Vagina (tissue), 1 donor: ENCODE measurements around the genes H2AZ2 and TNS3.

- PRO-cap = no peak
- RAMPAGE, long total RNA = no peak
Observed at GRCh38 chr7:44639589-44640312, 33.3 kb downstream of the OGDH start.

- PRO-cap = no peak
- RAMPAGE, long total RNA = no peak
Observed at GRCh38 chr7:44695560-44695884, 53.1 kb upstream of the ZMIZ2 start.

DNA sequence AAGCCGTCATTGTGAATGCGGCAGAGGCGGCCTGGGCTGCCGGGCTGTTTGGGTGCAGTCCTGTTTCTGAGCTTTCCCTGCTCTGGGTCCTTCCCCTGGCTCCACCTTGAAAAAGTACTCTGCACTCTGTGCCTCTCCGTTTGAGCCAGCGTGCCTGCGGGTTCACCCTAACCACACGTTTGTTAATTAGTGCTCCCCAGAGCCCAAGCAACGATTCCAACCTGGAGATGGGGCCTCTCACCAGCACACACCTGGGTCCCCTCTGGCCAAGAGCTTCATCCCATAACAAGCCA, 39.5 kb upstream of the ZMIZ2 start:
- PRO-cap = no peak
- RAMPAGE, long total RNA = no peak

- PRO-cap = no peak
- RAMPAGE, long total RNA = no peak
Observed at GRCh38 chr7:44735356-44735774, 13.3 kb upstream of the ZMIZ2 start.

GRCh38 chr7:44820831-44821067, 24.3 kb downstream of the PPIA start:
- PRO-cap = no peak
- RAMPAGE, long total RNA = no peak

GRCh38 chr7:44847107-44848250, at the start of gene H2AZ2:
TSS of gene H2AZ2 (minus strand) at chr7:44848087.
- PRO-cap = unidirectional peak, plus-strand start at chr7:44847612; unidirectional peak, minus-strand start at chr7:44847733; bidirectional peak, plus-strand start at chr7:44848484, minus-strand start at chr7:44848080
- RAMPAGE, long total RNA = no peak

DNA sequence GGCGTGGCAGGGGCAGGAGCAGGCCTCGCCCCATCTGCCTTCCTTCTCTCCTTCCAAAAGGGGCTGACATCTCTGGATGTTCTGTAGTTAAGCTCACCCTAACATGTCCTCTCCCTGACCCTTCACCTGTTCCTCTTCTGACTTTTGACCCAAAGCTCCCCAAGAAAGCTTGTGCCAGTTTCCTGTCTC, 11.9 kb downstream of the MYO1G start:
- PRO-cap = no peak
- RAMPAGE, long total RNA = no peak

DNA sequence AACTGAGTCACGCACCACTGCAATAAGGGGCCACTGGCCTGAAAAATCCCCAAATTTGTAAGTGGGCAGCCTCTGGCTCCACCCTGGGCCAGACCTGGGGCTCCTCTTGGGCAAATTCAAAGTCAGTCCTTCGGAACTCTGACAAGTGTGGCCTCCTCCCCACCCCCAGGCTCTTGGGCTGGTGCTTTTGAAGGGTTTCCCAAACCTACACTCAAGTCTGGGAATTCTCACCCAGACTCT, 1.5 kb upstream of the MYO1G start:
- PRO-cap = no peak
- RAMPAGE, long total RNA = no peak

DNA sequence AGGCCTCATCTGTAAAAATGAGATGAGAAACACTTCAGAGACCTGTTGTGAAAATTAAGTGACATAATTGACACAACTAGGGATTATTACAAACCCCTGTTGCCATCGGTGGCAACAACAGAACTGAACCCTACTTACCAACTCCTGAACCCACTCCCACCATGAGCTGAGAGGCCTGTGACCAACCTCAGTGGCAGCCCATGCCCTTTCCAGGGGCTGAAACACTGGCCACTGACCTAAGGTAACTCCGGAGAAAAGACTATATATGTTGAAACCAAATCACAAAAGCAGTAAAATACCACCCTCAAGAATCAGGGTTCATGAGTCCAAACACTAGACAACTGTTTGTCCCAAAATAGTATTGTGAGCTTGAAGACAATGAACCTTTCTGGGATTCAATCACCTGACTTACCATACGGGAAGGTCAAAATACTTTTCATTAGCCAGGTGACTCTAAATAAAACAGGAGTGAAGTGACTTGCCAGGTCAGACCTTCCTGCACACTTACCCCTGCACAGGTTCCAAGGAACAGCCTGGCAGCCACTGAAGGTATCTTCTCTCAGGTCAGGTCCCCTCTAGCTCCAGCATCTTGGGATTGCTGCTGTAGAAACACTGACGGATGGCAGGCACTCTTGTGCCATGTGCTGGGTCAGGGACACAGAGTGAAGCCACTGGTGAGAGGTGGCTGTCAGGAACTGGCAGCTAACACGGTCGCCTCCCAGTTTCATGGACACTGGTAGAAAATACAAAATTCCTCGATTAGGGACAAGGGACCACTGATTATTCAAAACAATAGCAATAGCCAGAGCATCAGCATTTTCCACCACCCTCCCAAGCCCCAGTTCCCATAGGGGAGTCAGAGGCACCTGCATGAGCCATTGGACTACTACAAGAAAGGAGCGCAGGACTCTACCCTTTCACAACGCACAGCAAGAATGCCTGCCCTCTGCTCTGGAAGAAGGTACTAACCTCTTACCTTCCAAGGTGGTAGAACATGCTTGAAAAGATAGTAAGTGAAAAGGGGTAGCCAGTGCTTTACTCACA, 4.8 kb upstream of the MYO1G start:
- PRO-cap = no peak
- RAMPAGE, long total RNA = no peak

GRCh38 chr7:44984358-44984942, 5.6 kb upstream of the MYO1G start:
- PRO-cap = no peak
- RAMPAGE, long total RNA = no peak

DNA sequence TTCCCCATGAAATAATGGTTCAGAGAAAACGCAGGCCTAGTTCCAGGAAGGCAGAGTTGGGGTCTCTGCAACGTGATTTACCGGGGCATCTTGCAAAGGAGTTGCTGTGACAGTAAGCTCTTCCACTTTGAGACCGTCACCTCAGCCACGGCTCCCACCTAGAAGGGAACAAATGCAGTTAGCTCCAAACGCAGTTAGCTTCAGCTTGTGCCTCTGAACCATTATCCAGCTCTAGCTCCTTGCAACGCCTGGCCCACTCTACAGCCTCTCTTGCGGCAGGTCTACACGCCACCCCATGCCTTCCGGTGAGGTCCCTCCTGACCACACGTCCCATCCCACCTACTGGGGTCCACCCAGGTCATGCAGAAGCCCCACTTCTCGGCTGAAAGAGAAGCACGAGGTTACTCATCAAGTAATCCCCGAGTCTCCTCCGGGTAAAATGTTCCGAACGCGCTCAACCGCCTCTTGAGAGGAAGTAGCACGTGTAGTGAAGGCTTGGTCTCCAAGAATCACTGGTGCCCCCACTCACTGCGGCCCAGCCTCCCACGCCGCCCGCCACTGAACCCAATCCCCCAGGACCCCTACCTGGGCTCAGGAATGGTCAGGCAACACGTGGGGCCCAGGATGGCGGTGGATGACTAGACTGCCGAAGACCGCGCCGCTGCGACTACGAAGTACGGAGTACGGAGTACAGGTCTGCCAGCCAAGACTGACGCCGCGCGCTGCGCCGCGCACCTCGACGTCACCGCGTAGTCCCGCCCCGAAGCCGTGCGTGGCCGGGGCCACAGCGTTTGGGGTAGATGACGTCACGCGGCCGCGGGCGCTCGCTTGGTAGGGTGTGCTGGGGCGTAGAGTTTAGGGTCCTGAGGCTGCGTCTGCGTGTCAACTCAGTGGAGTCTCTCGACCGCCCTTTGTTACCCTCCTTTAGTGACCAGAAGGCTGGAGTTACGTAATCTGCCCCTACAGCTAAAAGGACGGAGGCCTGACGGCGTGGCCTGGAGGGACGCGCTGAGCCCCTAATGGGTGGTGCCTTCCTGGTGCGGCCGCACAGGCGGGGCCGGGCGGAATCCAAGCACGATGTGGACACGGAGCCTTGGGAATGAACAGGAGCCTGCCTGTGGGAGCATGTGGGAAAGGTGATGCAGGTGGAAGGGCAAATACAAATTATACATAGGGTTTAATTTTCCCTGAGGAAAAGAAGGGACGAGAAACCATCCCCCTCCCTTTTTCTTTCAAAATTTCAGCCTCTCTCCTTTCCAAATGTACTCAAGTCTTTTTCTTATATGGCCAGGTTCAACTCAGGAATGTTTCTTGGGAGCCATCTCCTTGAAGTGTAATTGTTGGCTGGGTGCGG, 7.6 kb upstream of the MYO1G start:
- PRO-cap = bidirectional peak, plus-strand start at position 799 of the sequence, minus-strand start at position 711 of the sequence
- RAMPAGE, long total RNA = start-site peak on the minus strand centred at position 688 of the sequence, 47 bp wide, 96 reads

DNA sequence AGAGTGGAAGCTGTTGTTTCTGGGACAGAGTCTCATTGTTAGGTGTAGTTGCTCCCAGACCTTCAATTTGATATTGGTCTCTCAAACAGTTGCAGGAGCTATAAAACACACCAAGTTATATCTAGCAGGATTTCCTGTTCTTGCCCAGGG, 53.3 kb downstream of the RAMP3 start:
- PRO-cap = unidirectional peak, minus-strand start at position 75 of the sequence
- RAMPAGE, long total RNA = no peak

DNA sequence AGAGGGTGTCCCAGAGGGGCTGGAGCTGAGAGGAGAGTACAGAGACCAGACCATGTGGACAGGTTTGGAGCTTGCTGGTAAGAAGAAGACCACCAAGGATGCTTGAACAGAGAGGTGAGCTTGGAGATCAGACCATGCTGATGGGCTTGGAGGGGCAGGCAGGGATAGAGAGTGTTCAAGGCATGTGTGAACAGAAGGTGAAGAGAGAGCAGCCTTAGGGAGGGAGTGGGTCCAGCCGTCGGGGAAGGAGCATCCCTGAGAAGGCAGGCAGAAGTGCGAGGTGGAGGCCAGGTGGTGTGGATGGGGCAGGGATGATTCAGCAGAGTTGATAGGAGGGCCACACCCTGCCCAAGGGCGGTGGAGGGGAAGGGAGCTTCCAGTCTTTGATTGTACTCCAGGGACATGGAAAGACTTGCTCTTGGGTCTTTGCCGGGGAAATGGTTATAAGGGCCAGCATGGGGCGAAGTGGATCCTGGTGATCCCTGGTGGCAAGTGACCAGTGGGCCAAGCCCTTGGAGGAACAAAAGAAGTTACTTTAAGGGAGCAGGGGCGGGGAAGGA, 83.6 kb downstream of the RAMP3 start:
- PRO-cap = no peak
- RAMPAGE, long total RNA = no peak

- PRO-cap = no peak
- RAMPAGE, long total RNA = start-site peak on the plus strand at chr7:45719683-45720125, 5 reads
Observed at GRCh38 chr7:45719532-45720217, 145.5 kb downstream of the ADCY1 start.

GRCh38 chr7:46759516-46759974, 822.4 kb downstream of the TNS3 start:
- PRO-cap = no peak
- RAMPAGE, long total RNA = no peak

- PRO-cap = no peak
- RAMPAGE, long total RNA = no peak
Observed at GRCh38 chr7:47266274-47266793, 315.6 kb downstream of the TNS3 start.

DNA sequence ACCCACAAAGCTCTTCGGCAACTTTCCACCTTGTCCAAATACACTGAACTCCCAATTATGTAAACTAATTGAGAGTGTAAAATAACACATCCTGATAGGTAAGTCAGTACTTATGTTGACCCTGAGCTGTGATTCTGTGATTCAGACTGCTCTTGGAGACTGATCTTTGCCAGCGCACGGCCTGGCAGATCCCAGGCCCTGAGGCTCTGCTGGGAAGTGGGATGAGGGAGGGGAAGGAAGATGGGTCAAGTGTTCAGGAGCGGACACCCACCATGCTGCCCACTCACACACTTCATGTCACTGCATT, 226.3 kb downstream of the TNS3 start:
- PRO-cap = no peak
- RAMPAGE, long total RNA = no peak

GRCh38 chr7:47457439-47458057, 124.4 kb downstream of the TNS3 start:
- PRO-cap = no peak
- RAMPAGE, long total RNA = no peak

DNA sequence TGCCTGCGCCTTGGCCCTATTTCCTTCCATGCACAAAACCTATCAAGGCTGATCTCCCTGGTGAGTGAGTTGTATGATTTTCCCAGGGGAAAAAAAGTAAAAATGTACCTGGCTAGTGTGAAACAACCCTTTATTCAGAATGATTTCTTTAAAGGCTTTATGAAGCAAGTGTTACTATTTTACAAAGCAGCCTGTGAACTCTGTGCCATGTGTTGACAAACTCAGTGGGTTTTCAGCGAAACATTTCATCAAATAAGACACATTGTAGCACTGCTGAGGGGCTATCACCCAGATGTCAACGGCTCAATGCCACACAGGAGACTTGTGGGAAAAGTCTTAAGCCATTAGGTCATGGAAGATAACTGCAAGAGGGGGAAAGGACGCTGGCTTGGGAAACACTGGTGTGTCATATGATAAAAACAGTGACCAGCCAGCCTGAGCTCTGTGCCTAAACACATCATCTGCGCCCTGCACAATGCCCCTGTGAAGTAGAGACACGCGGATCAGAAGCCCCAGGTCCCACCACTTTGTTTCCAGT, 116.9 kb downstream of the TNS3 start:
- PRO-cap = no peak
- RAMPAGE, long total RNA = no peak

DNA sequence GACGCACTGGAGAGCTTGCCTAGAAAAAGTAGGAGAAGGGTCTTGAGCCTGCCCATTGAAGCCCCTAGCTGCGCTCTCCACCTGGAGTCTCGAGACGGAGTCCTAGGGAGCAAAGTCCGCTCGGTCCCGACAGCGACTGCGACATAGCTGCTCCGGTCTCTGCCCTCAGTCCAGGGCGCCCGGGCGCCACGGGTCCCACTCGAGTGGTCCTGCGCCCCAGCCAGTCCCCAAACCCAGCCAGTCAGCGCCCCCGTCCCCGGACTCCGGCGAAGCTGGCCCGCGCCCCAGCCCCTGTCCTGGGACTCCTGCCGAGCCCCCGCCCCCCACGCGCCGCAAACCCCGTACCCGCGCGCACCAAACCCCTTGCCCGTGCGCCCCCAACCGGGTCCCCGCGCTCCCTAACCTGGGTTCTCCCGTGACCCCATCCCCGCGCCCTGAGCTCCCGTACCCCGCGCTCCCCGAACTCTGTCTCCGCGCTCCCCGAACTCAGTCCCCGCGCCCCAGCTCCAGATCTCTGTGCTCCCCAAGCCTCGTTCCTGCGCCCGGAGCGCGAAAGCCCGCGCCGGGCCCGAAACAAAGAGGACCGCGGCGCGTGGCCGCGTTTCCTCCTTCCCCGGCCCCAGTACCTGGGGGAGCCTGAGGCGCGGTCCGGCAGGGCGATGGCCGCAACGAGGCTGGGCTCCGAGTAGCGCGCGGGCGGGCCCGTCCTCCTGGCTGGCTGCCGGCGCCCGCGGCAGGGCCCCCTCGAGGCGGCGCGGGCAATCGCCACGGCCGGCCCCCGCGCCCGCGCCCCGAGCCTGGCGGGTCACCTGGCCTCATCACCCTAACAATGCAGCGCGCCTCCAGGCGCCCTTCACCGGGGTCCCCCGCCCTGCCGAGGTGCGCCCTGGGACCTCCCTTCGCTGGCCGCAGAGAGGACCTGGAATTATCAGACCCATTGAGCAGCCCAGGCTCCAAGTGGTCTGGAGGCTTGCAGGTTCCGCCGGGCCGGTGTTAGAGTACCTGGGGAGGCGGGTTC, at the start of gene TNS3:
TSS of gene TNS3 (minus strand) at position 687 of the 1,018 bp plus-strand sequence.
- PRO-cap = unidirectional peak, minus-strand start at position 628 of the sequence; unidirectional peak, minus-strand start at position 720 of the sequence
- RAMPAGE, long total RNA = start-site peak on the minus strand centred at position 245 of the sequence, 81 bp wide, 13 reads; start-site peak on the minus strand centred at position 677 of the sequence, 39 bp wide, 130 reads